NCI-H460 (cell line): Measurements from ENCODE around the genes XAGE3 and KANTR.

RAMPAGE:
- cytosol, long total RNA: no peak
- long total RNA: no peak
- nucleus, long total RNA: no peak
Measured at GRCh38 chrX:50668844-50669405, 145.1 kb downstream of the SHROOM4 start.

DNA sequence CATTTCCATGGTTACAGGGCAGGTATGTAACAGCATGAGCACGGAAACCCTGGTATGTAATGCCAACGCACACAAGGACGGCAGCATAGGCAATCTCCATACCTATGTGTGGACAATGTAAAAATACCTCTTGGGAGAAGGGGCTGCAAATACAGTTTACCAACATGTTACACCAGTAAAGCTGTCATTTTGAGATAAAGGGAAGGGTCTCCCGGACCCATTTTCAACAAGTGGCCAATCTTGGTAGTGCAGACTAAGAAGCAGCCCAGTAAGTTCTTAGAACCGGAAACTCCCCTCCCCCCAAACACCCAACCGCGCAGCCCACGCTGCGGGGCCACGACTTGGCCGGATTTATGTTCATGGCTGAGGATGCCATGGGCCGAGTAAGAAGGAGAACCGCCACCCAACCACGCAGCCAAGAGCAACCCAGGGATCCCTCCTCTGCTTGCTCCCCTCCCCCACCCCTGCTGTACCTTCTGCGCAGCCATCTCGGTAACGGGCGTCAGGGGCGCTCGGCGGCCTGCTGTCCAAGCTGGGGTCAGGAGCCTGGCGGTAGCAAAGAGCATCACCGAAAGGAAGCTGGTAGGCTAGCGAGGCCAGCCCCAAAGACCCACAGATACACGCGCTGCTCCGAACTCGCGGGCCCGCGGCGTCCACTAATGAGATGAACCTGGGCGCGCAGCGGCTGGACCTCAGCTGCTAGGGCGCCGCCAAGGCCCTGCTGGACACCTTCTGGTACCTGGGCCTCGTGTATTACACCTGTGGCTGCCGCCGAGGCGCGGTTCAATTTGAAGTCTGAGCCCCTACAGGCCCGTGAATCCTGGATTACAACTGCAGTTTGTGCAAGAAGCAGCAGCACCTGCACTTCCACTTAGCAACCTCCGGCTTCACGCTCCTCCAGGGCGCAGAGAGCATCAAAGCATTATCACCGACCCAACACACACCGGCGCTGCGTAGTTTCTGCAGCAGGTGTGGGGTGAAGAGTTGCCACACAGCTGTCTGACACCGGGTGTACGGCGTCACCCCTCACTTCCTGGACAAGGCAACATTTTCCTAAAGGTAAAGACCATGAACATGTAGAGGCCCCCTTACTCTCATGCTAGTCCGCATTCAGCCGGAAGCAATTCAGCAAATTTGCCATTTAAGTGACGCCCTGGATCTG lies 10.7 kb upstream of the EZHIP start:
RAMPAGE:
- cytosol, long total RNA: no peak
- long total RNA: no peak
- nucleus, long total RNA: no peak

DNA sequence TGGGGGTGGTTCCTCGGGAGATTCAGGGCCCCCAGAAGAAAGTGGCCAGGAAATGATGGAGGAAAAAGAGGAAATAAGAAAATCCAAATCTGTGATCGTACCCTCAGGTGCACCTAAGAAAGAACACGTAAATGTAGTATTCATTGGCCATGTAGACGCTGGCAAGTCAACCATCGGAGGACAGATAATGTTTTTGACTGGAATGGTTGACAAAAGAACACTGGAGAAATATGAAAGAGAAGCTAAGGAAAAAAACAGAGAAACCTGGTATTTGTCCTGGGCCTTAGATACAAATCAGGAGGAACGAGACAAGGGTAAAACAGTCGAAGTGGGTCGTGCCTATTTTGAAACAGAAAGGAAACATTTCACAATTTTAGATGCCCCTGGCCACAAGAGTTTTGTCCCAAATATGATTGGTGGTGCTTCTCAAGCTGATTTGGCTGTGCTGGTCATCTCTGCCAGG lies 898 bp downstream of the GSPT2 start:
RAMPAGE:
- cytosol, long total RNA: no peak
- long total RNA: no peak
- nucleus, long total RNA: no peak

DNA sequence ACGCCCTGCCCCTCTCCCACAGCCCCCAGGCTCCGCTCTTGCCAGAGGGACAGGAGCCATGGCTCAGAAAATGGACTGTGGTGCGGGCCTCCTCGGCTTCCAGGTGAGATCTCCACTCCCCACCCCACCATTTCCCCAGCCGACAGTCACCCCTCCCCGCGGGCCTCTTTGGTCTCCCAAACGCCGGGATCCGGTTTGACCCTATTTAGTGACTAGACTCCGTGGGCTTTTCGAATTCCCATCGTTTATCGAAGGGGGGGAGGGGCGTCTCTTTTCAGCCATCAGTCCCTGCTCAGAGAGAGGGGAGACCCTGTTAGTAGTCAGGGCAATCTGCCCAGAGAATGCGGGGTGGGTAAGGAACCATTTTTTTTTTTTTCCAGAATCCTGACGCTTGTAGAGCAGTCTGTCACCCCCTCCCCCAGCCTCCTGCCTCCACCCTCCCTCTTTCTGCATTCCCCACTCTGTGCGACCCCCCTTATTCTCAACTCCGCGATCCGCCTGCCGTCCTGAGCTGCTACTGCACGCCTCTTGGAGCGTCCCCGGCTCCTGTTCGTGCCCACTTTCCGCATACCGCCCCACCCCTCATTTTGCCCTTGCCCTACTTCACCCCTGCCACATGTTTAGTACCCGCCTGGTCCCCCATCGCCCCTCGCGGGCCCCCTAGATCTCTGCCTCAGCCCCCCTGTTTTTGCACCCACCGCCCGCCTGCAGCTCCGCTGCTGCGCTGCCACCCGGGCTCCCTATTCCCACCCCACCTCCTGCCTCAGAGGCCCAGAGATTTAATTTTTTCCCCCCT lies 1.0 kb downstream of the MAGED1 start:
RAMPAGE:
- cytosol, long total RNA: no peak
- long total RNA: no peak
- nucleus, long total RNA: no peak

DNA sequence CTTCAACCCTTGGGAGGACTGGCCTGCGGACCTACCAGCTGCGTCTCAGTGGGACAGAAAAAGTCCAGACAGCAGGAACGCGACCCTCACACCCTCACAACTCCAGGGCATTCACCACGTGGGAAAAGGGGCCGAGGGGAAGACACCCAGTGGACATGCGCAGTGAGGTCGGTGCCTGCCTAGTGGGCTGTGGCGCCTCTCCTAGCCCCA lies at the start of gene XAGE3:
Gene XAGE3 (minus strand): TSS at position 113 of the 210 bp plus-strand sequence.
RAMPAGE:
- cytosol, long total RNA: no peak
- long total RNA: no peak
- nucleus, long total RNA: no peak

GRCh38 chrX:53093072-53093529 lies 841 bp upstream of the KANTR start:
RAMPAGE:
- cytosol, long total RNA: no peak
- long total RNA: no peak
- nucleus, long total RNA: no peak

DNA sequence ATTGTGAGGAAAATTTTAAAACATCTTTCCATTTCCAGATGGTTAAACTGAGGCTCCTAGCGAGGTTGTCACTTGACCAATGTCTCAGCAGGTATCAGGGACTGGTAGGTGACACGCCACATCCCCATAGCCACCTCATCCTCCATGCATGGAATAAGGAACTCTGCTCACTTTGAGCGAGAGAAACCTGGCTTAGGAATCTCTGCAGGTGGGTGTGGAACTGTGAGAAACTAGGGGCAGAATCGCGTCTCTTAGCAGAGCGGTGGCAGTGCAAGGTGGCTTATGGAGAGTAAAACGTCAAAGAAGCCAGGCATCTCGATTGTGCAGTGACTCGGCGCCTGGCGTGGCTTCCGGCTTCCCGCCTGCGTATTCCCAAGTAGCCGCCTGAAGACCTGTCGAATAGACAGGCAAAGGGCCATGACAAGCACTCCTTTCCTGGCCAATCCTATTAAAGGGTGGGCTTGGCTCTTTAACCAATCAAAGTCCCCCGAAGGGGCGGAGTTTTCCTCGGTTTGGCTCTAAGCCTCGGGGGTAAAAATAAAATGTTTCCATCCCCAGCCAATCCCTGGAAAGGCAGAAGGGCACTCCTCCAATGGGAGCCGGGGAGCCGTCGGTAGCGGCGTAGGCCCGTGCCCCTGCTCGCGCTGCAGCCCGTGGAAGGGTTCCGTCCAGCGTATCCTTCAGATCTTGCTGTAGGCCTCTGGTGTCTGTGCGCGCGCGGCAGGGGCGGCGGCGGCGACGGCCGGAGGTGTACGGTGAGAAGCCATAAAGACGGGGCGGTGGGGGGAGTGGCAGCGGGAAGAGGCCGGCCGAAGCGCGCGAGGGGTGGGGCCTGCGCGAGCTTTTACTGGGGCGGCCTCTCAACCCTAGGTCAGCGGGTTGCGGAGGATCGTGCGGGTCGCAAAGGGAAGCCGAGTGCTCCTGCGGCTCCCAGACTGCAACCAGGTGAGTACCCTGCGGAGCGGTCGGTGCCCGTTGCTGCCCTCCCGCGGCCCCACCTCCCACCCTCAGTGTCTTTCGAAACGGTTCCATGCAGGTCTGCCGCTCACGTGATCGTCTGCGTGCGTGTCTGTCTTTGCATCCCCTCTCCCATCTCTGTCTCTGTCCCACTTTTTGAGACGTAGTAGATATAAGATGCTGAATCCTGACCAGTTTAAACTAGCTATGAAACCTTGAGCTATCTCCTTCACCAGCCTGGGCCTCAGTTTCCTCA lies at the start of gene KANTR:
Gene KANTR (plus strand): TSS at position 613 of the 1,213 bp plus-strand sequence.
RAMPAGE:
- cytosol, long total RNA: no peak
- long total RNA: no peak
- nucleus, long total RNA: start-site peak on the plus strand centred at position 643 of the sequence, 67 bp wide, 93 and 44 reads in 2 replicates

RAMPAGE:
- cytosol, long total RNA: no peak
- long total RNA: no peak
- nucleus, long total RNA: no peak
Measured at GRCh38 chrX:53284437-53285125, 36.6 kb downstream of the IQSEC2 start.

RAMPAGE:
- cytosol, long total RNA: no peak
- long total RNA: no peak
- nucleus, long total RNA: no peak
Measured at GRCh38 chrX:53394539-53394928, 27.9 kb downstream of the SMC1A start.

DNA sequence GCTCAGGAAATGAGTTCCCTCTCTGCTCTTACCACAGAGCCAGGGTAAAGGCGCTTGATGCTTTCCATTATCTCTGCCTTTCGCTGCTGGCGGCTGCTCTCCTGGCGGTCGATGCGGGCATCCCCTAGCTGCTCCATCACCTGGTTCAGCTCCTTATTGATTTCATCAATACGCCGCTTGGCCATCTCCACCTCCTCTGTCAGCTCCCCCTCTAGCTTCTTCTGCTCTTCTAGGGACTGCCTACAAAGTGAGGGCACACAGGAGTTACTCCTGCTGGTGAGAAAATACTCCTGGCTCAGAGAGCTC lies 13.5 kb downstream of the SMC1A start:
RAMPAGE:
- cytosol, long total RNA: no peak
- long total RNA: no peak
- nucleus, long total RNA: no peak

DNA sequence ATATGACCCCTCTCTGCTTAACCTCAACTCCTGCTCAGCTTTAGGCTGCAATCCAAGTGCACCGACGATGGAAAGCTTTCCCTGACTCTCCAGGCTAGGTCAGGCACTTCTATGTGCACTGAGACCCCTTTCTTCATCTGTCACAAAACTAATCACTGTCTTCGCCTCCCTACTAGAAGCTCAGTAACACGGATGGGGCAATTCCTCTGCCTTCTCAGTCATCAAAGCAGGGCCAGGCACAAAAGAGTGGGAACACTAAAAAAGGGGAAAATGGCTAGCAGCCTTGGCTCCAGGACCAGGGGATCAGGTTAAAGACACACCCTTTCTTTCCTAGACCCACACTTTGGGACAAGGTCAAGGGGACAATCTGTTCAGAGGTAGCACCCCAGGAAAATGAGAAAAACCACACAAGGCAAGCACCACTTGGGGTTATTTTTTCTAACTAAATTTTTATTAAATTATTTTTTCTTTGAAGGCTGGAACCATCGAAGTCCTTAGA lies 97.6 kb upstream of the HSD17B10 start:
RAMPAGE:
- cytosol, long total RNA: no peak
- long total RNA: no peak
- nucleus, long total RNA: no peak

DNA sequence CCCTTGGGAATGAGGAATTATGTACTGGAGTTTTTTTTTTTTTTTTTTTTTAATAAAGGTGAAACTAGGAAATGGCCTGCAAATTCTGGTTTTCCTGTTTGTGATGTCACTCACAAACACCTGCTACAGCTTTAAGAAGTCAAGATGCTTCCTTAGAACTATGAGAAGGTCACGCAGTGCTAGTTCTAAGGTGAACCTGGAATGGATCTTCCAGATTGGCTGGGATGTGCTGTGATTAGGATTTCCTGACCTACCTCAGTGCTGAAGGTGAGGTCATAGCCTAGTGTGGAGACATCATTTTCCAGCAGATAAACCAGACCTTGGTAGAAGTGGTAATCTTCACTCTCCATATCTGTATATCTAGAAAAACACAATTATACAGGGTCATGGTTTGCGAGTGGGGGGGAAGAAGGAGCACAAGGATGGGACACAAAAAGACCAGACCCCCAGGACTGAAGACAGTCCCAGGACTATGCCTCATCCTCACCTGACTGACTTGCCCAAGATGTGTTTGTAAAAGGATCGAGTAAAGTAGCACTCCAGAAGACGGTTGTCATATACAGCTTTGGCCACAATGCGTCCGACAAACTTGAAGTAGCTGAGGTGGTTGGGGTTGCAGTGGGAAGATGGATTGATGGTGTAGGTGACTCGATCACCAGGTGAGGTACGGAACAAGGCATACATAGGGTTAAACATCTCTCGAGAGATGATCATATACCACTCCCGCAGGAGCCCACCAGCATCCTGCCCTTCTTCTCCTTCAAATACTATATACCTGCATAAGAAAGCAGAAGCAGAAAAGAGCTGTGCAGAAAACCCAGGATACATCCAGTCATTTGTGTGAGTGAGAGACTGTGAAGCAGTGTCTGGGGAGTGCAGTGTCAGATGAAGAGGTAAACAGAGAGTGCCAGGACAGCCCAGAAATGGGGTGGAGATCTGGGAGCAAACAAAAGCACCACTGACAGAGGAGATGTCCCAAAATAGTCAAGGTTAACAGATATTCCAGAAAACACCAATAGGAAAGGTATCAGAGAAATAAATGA lies 102.0 kb upstream of the HSD17B10 start:
RAMPAGE:
- cytosol, long total RNA: no peak
- long total RNA: no peak
- nucleus, long total RNA: no peak

DNA sequence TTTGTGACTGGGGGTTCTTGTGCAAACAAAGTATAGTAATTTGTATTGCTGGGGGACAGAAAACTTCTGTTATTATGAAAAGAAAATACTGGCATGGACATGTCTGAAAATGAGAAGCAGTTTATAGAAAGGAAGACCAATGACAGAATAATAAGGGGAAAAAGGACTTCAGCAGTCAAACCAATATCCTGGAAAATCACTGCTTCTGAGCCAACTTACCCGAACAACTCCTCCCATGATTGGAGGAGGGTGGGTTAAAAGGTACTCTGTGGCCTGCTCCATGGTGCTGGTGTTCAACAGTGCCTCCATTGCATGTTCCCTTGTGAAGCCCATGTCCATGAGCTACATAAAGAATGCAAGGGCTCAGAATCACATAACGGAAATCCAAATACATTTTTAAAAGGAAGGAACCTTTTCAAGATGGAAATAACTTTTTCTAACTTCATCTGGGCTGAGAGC lies 95.7 kb downstream of the HUWE1 start:
RAMPAGE:
- cytosol, long total RNA: no peak
- long total RNA: no peak
- nucleus, long total RNA: no peak

RAMPAGE:
- cytosol, long total RNA: no peak
- long total RNA: no peak
- nucleus, long total RNA: no peak
Measured at GRCh38 chrX:53658810-53659056, 27.8 kb downstream of the HUWE1 start.

RAMPAGE:
- cytosol, long total RNA: no peak
- long total RNA: no peak
- nucleus, long total RNA: no peak
Measured at GRCh38 chrX:53716385-53716817, 29.9 kb upstream of the HUWE1 start.

GRCh38 chrX:54182108-54183112 lies 644 bp downstream of the FAM120C start:
RAMPAGE:
- cytosol, long total RNA: no peak
- long total RNA: no peak
- nucleus, long total RNA: no peak

DNA sequence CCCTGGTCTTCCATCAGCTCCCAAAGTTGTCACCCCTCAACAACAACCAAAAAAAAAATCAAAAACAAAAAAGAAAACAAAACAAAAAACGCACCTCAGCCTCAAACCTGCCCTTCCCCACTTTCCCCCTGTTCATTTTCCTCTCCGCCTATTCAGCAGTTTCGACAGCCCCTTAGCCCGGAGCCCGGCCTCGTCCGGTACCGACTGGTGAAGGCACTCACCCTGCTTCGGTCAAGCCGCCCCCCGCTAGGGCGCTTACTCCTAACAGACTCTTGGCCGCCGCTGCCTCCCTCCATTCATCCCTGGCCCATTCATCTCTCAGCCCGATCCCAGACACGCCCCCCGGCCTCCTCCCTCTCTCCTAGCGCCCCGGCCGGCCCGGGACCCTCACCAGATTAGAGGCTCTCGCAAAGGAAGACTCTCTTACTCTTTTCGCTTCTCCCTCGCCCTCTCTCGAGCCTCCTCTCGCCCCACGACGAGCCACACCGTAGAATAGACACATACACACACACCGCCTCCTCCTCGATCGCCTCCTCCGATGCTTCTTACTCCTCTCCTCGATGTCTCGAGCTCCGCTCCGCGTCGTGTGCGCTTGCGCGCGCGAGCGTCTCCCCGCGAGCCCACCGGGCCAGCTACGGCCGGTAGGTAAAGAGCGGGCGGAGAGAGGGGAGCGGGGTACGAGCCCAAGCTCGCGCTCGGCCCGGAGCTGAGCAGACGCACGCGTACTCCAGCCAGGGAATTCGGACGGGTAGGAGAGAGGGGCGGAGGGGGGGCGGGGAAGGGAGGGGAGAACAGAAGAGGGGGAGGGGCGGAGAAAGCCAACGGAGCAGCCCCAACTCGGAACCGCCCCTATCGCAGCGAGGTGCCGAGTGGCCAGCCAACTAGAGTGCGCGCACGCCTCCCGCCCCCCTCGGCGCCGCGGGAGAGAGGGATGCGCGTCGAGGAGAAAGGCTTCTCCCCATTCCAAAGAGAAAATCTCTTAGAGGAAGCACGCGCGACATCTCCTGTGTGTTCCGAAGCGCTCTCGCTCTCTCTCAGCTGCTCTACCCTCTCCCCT lies 82.6 kb upstream of the TSR2 start:
RAMPAGE:
- cytosol, long total RNA: start-site peak on the minus strand centred at position 719 of the sequence, 111 bp wide, 36 and 14 reads in 2 replicates
- long total RNA: no peak
- nucleus, long total RNA: start-site peak on the minus strand centred at position 710 of the sequence, 96 bp wide, 41 and 14 reads in 2 replicates

DNA sequence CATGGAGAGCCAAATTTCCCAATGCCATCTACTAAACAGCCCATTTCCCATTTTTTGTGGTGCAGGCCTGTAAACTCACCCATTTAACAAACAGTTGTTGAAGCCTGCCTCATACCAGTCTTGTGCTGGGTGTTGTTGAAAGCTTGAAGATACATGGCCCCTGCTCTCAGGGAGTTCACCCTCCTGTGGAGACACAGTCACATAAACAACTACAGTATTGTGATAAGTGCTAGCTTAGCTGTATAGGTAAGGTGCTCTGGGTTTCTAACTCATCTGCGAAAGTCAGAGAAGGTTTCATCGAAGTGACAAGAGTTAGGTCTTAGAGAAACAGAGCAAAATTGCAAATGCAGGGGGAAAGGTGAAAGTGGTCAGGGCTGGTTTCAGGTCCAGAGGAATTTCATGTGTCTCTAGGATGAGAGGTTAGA lies 1.2 kb upstream of the GNL3L start:
RAMPAGE:
- cytosol, long total RNA: no peak
- long total RNA: no peak
- nucleus, long total RNA: no peak

DNA sequence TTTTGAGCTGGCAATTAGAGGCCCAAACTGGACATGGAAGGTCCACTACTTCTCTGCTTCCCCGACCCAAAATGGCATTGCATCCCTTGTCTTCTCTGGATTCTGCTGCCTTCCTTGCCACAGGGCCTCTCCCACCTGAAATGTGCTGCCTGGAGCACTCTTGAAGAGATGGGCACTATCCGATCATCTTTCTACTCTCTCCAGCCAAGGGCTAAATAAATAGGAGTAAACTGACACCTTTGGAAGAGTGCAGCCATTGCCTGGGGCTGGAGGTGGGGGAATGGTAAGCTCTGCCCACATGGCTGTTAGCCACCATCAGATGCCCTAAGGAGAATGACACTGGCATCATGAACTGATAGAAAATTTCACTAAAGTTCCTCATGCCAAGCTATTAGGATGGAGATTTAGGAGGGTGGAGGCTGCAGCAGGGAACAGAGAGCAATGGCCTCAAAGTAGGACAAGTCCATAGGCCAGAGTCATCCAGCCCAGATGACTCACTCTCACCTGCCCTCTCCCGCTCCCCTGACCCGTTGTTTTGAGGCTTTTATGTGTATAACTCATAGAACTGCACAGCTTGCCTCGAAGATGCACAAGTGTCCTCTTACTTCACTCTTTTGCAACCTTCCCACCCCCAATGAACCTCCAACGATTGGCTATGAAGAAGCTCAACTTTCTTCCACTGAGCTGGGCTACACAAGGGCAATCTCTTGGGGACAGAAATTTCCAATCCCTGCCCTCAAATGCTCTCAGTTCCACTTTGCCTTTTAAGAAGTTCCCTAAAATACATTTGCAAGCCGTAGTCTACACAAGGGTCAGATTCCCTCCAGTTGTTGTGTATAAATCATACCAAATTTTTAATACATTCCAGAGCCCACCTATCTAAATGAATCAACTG lies 872 bp upstream of the PFKFB1 start:
RAMPAGE:
- cytosol, long total RNA: no peak
- long total RNA: no peak
- nucleus, long total RNA: no peak

DNA sequence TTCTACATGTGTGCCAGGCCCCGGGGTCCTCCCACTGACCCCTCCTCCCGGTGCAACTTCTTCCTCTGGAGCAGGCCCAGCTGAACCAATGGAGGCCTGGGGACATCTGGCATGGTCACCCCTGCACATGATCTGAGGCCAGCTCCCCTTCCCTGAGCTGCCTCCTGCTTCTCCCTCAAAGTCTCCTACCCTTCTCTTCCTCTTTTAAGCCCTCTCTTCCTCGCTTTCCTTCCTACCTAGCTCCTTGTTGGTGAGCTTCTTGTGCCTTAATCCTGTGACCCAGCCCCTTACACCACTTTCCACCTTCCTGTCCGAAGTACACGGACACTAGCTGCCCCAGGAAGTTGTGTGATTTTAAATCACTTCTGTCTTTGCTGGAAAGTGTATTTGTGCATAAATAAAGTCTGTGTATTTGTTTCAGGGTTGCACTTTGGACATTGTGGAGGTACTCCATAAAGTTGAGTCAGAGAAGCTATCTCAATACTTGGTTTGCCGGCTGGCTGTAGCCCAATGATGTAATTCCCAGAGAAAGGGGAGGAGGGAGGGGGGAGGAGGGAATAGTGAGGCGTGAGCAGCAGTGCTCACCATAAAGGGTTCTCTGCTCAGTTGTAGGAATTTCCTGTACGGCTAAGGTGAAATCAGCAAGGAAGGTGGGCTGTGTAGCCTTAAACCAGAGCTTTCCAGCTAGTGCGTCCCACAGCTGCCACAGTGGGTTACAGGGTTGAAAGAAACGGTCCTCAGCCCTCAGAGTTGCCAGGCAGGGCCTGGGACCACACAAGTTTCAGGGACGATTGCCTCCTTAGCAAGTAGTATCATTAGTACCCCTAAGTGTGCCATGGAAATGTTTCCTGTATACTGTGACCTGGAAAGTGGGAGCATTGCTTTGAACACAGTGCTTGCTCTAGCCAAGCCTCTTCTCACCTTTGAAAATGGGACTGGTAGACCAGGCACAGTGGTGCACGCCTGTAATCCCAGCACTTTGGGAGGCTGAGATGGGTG lies 7.5 kb downstream of the APEX2 start:
RAMPAGE:
- cytosol, long total RNA: no peak
- long total RNA: no peak
- nucleus, long total RNA: no peak